SK-N-MC (cell line): Measurements from ENCODE around the genes PDE4C and KXD1.

DNA sequence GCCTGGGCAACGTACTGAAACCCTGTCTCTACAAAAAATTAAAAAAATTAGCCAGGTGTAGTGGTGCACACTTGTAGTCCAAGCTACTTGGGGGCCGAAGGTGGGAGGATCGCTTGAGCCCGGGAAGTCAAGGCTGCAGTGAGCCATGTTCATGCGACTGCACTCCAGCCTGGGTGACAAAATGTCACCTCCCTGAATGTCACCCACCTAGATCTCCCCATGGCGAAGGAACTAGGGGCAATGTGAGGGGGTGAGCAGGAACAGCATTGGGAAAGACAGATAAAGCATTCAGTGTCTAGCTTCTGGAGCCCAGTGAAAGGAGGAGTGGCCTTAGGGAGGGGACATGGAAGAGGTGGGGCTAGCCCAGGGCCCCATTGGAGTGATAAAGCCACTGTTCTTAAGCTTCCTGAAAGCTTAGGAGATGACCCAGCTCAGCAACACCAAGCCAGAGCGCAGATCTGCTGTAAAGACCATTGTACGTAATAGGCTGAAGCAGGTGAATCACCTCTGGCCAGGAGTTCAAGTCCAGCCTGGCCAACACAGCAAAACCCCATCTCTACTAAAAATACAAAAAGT is 13.1 kb upstream of the KCNN1 start:
- RRBS, result no CpG with 5 or more reads among the region's 8 CpGs

GRCh38 chr19:18064968-18065231 is 21.8 kb downstream of the IL12RB1 start:
- RRBS, result no CpG with 5 or more reads among the region's 7 CpGs

GRCh38 chr19:18089033-18089481 is 2.3 kb upstream of the IL12RB1 start:
- RRBS, result no CpG with 5 or more reads among the region's 10 CpGs

- RRBS, result no CpG with 5 or more reads among the region's 7 CpGs
Measured at GRCh38 chr19:18109332-18109624, 11.7 kb downstream of the MAST3 start.

- RRBS, result 2% methylated on average over 5 of the region's 22 CpGs
Measured at GRCh38 chr19:18153406-18153656, 368 bp downstream of the PIK3R2 start.

DNA sequence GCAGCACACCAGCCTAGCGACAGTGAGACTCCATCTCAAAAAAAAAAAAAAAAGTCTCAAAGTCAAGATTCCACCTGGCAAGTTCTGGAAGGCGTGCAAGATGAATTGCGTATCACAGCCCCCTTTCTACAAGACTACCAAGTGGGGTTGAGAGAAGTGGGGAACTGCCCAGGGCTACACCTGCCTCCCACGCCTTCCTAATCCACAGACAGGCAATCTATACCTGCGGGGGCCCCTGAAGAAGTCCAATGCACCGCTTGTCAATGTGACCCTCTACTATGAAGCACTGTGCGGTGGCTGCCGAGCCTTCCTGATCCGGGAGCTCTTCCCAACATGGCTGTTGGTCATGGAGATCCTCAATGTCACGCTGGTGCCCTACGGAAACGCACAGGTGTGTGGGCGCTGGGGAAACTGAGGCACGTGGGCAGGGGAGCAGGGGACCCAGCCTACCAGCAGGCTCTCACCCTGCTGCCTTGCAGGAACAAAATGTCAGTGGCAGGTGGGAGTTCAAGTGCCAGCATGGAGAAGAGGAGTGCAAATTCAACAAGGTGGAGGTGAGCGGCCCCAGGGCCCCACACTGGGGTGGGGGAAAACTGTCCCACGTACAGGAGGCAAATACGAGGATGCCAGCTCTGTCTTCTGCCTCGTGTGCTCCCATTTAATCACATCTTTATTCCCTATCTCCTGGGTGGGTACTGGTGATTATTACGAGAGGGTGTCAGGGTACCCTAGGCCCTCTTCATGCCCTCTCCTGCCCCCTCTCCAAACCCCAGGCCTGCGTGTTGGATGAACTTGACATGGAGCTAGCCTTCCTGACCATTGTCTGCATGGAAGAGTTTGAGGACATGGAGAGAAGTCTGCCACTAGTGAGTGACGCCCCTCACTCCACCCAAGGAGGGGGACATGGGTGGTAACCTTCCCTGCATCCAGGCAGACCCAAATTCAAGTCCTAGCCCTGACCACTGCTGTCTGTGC is 1.5 kb downstream of the IFI30 start:
- RRBS, result no CpG with 5 or more reads among the region's 21 CpGs

GRCh38 chr19:18176568-18177377 is 3.2 kb downstream of the IFI30 start:
- RRBS, result 38% methylated on average over 2 of the region's 16 CpGs

GRCh38 chr19:18225520-18226801 is at the start of gene PDE4C:
PDE4C (minus strand) TSS chr19:18226438.
- RRBS, result 3% methylated on average over 5 of the region's 80 CpGs

DNA sequence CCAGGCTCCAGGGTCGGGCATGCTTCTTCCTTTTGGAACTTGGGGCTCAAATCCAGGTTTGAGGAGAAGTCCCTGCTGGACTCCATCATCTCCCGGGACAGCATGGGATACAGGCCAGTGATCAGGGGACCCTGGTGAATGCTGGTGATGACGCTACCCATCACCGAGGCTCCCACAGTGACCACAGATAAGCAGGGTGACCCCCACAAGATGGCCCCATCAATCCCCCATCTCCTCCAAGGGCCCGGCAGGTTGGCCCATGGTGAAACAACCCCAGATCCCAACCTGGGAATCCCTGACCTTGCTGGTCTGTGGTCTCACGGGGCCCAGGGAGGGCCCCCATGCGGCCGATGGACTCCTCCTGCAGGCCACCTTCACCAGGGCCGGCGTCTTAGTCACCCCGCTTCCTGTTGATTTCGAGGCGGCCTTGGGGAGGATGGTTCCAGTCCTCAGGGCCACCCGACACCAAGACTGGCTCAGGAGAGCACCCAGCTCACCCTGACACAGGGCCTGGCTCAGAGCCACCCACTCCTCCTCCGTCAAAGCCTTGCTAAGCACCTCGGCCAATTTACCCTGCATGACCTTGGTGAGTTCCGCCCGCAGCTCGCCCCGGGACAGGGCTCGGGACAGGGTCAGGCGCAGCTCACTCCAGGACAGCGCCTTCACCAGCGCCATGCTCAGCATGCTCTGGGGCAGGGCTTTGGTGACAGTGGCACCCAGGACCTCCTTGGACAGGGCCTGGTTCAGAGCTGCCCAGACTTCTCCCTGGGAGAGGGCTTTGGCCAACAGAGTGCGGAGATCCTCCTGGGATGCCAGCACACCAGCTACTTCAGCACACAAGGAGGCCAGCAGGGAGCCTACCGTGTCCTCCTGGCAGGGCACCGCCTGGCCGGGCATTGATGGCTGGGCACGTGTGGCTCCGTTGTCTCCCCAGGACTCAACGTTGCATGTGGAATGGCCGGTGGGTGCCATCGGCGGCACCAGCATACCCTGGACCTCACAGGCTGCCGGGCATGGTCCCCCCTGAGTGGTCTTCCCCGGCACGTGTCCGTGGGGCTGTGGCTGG is 9.9 kb downstream of the IQCN start:
- RRBS, result 64% methylated on average over 8 of the region's 38 CpGs

- RRBS, result 88% methylated on average over 5 of the region's 28 CpGs
Measured at GRCh38 chr19:18286975-18287851, 5.8 kb upstream of the JUND start.

- RRBS, result 51% methylated on average over 5 of the region's 17 CpGs
Measured at GRCh38 chr19:18304426-18305001, 18.4 kb downstream of the LSM4 start.

- RRBS, result no CpG with 5 or more reads among the region's 27 CpGs
Measured at GRCh38 chr19:18364239-18365466, 21.3 kb upstream of the GDF15 start.

DNA sequence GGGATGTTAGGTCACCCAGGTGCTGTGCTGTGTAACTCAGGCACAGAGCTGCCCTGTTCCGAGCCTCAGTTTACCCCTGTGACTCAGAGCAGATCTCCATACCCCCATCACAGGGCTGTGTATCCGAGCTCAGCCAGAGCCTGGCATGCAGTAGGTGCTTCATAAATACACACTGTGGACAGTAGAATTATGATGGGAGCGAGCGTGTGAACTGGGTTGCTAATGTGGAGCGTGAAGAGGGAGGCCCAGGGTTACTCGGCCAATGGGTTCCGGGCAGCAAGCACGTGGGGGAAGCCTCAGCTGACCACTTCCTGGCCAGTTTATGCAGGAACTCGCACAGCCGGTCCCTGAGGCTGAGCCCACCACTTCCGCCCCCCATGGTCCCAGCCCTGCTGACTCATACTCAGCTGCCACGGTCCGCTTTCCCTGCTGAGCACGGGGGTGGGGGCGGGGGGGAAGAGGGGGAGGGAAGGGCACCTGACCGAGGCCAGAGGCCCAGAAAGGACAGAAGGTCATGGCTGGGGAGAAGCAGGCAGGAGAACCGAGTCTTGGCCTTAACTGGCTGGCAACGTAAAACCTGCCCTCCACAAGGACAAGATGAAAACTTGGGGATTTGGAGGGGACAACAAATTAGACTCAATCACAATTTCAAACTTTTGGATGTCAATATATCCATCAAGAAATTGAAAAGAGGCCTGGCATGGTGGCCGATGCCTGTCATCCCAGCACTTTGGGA is 11.6 kb upstream of the GDF15 start:
- RRBS, result 15% methylated on average over 4 of the region's 19 CpGs

- RRBS, result 60% methylated on average over 3 of the region's 12 CpGs
Measured at GRCh38 chr19:18414120-18414768, 5.0 kb upstream of the SSBP4 start.

GRCh38 chr19:18431401-18432439 is 6.2 kb downstream of the ISYNA1 start:
- RRBS, result 76% methylated on average over 5 of the region's 33 CpGs

DNA sequence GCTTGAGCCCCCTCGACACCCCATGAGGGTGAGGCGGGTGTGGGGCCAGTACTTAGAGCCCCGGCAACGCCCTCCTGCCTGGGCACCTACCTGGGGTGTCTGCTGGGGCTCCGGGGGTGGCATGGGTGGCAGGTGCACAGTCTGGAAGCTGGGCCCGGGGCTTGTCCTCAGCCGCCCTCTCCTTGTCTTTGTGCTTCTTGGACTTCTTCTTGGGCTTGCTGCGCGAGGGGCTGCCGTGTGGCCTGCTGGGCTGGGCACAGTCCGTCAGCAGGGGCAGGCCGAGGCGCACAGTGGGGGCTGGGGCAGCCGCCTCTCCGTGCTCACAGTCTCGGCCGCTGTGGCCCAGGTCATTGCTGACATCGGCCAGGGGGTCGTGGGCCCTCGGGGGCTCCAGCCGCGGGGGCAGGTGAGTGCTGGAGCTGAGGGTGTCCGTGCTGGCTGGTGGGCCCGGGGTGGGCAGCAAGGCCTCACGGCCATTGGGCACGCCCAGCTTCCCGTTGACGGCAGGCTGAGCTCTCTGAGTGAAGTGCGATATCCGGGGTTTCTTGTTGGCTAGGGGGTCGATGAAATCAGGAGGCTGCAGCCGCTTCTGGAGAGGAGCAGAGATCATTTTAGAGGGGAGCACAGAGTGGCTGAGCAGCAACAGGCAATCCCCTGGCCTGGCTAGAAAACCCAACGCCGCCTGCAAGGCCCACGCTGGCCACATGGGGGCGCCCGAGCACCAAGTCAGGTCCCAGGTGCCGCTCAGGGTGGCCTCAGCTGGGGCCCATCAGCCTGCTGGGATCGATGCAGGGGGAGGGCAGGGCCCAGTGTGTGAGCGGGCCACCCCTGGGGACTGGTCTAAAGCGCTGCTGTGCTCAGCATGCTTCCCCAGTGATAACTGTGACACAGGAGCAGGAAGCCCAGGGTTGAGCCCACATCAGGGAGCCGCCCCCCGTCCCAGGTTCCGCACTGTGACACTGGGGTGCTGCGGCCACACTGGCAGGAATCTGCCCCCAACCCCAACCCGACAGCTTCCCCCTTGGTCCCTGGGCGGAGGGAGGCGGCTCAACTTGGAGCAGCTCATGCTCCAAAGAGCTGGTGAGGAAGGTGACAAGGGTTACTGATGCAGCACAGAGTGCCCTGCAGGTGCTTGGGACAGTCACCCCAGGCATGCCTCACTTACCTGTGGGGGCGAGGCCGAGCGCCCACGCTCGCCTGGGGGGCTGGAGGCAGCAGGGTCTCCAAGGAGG is 12.9 kb upstream of the ISYNA1 start:
- RRBS, result 81% methylated on average over 8 of the region's 53 CpGs

GRCh38 chr19:18465092-18465514 is 27.2 kb upstream of the ISYNA1 start:
- RRBS, result no CpG with 5 or more reads among the region's 14 CpGs

DNA sequence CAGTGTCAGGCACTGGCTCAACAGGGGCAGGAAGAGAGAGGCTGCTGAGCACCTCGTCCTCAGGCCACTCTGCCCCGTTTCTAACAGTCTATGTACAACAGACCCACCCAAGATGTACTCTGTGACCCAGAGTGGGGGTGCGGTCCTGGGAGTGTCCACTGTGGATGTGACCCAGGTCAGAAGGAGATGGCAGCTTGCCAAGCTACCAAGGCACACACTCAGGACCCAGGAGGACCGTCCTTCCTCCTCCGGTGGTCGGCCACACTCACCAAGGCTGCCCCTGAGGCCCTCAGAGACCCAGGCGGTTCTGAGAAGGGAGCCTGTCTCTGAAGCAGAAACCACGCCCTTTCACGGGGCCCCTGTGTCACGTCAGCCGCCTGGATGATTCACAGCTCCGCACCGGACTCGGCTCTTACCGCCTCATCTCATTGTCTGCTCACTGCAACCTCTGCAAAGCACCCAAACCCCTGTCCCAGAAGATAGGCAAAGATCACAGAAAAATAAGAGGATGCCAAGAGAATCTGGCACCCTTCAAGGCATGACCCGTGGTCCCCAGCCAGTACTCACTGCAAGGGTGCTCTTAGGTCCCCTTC is 35.5 kb downstream of the ELL start:
- RRBS, result no CpG with 5 or more reads among the region's 16 CpGs

DNA sequence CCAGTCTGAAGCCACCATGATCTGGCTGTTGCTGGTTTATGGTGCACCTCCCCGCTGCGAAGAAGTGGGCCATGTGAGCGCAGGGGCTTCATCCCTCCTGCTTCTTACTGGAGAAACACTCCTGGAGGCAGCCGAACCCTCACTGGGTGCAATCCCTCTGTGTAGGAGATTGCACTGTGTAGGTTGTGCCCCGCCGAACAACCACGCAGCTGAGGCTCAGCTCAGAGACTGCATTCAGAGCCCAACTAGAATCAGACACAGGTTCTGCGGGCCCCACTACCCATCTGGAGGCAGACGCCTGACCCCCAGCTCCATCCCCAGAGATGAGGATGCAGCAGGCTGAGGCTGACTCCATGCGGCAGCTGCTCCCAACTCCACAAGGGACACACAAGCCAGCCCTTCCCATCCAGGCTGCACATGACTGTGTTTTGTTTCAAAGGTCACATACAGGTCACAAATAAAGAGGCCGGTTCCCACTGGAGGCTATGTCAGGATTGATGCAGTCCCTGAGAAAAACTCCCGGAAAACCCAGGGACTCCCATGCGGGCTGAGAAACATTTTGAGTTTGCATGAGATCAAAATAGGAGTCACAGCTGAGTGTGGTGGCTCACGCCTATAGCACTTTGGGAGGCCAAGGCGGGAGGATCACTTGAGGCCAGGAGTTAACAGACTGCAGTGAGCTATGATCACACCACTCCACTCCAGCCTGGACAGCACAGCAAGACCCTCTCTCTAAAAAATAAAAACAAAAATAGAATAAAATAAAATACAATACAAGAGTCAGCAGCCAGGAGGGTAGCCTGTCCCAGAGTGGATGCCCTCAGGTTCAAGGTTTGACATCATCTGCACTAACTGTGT is 14.1 kb downstream of the ELL start:
- RRBS, result 100% methylated on average over 1 of the region's 15 CpGs

DNA sequence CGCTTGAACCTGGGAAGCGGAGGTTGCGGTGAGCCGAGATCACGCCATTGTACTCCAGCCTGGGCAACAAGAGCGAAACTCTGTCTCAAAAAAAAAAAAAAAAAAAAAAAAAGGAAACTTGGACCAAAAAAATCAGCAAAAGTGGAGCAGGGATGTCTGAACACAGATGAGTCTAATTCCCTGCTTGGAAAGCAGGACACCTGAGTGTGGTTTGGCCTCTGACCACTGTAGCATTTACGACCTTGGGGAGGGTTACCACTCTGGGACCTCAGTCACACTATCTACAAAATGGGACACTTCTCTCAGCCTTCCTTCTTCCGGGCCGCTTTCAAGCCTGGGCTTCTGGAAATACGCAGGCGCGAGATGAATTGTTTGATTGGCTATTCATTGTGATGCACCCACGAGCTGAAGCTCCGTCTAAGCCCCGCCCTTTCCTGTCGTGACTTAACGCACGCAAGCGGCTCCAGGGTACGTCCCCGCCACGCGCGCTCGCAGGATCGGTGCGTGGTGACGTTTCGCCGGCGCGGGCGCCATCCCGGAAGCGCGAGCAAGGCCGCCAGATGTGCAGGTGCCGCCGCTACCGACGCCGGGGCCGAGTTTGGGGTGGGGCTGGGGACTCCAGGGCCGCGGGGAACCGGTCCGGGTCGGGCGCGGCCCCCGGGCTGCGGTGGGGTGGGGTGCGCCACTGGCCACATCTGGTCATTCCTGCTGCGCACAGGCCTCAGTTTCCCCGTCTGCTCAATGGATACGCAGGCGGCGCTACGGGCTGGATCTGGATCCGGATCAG is at the start of gene KXD1:
TSS of gene KXD1 (plus strand) at position 524 of the 787 bp plus-strand sequence.
- RRBS, result 2% methylated on average over 14 of the region's 60 CpGs